Metastatic Liver Carcinoma in the Adrenal Gland (tissue), 2 donors: Measurements from ENCODE around the genes DZIP3, RETNLB and MORC1.

- PRO-cap, 2 experiments = peak in 2 of 2 experiments; most common plus-strand start chr3:105867430 (in 2); most common minus-strand start chr3:105867407 (in 1)
Observed at GRCh38 chr3:105867224-105867716, 1.5 kb downstream of the CBLB start.

- PRO-cap, 2 experiments = no peak in any of the 2 experiments
Observed at GRCh38 chr3:106193504-106193837, 324.7 kb upstream of the CBLB start.

- PRO-cap, 2 experiments = peak in 2 of 2 experiments; most common plus-strand start chr3:107431980 (in 1); most common minus-strand start chr3:107431930 (in 2)
Observed at GRCh38 chr3:107431748-107432192, 54.5 kb downstream of the CCDC54 start.

GRCh38 chr3:107578467-107578917 lies 55.7 kb downstream of the BBX start:
- PRO-cap, 2 experiments = no peak in any of the 2 experiments

DNA sequence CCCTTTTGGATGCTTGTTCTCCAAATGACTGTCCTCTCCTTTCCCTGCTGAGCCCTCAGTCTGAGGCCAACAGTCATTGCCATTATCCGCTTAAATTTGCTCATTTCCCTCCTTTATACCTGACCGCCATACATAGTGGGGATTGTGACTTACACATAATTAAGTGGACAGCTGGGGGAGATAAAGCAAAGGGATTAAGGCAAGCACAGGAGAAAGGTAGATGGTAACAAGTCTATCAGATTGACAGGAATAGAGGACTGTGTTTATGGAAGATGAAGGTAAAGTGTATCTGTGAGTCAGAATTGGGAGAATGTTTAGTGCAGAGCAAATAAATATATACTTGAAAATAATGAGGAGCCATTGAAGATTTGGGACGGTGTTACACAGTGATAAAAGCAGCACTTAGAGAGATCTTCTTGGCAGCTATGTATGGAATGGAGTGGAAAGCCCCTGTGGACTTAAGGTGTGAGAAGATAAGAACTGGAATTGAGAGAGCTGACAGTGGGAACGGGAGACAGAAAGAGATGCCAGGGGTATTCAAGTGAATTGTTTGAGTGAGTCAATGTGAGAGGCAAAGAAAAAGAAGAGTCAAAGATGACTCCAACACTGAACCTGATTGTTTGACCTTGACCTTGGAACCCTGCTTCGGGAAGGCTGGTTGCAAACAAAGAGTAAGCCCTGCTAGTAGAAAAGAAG lies 238.4 kb downstream of the BBX start:
- PRO-cap, 2 experiments = no peak in any of the 2 experiments

GRCh38 chr3:108046378-108046844 lies 44.4 kb downstream of the CD47 start:
- PRO-cap, 2 experiments = no peak in any of the 2 experiments

DNA sequence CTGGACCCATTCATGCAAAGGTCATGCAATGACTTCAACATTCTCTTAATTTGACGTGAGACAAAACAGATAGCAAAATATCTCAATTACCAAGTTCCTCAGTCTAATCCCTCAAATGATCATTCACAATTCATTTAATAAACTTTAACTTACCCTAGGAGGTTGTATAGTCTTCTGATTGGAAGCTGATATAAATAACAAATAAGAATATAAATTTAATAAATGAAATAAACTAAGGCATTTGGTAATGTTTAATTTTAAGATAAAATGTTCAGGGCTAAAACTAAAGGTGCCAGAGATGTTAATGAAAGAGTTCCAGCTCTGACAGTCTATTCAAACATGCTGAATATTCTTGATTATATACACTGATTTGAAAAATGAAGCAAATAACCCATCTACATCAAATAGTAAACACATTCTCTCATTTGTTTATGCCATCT lies 39.0 kb downstream of the CD47 start:
- PRO-cap, 2 experiments = no peak in any of the 2 experiments

GRCh38 chr3:108218310-108218686 lies 3.9 kb downstream of the IFT57 start:
- PRO-cap, 2 experiments = no peak in any of the 2 experiments

DNA sequence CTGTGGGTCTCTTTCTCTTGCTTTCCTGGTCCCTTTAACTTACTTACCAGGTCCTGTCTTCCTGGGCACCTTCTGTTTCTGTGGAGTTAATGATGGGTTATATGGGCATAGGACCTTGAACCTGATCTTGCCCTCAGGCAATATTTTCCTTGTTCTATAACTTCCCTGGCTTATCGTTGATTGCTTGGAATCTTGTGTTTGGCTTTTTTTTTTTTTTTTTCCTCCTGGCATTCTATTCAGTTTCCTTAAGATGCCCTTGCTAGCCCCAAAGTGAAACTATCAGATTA lies 106.9 kb downstream of the HHLA2 start:
- PRO-cap, 2 experiments = no peak in any of the 2 experiments

DNA sequence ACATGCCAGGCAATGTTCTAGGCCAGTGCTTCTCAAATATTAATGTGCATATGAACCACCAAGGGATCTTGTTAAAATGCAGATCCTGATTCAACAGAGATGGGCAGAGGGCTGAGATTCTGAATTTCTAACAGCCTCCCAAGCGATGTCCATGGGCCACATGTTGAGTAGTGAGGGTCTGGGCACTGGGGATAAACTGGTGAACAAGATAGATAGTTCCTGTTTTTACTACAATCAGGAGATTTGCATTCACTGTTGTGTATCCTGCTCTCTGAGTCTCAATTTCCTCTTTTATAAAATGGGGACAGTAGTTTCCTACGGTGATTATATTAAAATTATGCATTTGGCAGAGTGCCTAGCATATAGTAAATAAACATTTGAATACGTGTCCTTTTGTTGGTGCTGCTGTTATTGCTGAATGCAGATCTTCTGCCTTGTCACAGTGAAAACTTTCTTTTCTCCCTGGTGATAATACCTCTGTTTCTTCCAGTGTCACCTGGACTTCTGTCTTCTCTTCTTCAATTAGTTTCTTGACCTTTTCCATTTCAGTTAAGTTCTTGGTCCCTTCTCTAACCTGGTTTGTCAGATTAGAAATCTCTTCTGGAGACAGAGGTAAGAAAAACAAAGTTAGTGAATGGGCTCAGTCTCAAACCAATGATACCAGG lies 102.5 kb downstream of the MYH15 start:
- PRO-cap, 2 experiments = no peak in any of the 2 experiments

- PRO-cap, 2 experiments = peak in 1 of 2 experiments; most common plus-strand start chr3:108589534 (in 1); most common minus-strand start chr3:108589452 (in 1)
Observed at GRCh38 chr3:108589254-108590364, at the start of gene DZIP3. Gene DZIP3, plus strand, starts transcription at chr3:108589722.

DNA sequence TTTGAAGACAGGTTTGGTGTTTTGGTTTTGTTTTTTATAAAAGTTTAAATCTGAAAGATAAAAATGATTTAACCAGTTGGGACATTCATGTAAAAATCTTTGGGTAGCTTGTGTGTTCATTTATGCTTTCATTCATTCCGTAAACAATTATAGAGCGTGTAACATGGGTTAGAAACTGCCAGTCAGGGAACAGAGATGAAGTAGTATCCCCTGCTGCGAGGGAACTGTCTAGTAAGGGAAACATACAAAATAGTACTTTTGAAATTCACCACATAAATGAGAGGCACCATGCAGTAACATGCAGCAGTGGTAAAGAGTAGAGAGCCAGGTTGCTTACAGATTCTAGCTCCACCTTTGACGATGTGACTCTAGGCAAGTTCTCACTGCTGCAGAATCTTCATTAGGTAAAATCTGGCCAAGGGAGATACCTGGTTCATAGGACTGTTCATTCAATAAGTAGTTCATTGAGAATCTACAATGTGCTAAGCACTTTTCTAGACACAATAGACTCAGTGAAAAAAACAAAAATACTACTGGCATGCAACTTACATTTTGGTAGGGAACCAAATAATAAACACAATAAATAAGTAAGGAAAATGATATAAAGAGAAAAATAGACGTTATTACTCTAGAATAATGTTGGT lies 1.0 kb downstream of the DZIP3 start:
- PRO-cap, 2 experiments = no peak in any of the 2 experiments

DNA sequence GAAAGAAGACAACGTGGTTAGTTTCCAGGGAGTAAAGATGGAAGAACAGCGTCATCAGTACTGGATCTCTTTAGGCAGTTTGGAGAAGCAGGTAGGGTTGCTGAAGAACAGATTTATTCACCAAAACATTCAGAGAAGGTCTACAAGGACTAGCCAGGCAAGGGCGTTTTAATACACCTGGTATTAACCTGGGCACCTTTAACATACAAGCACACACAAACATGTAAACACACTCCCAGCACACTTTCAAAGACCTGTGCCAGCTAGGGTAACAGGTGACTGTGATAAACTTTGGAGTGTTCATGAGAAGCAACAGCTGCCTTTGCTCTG lies at the start of gene RETNLB:
Gene RETNLB, minus strand, starts transcription at position 144 of the 330 bp plus-strand sequence.
- PRO-cap, 2 experiments = no peak in any of the 2 experiments

DNA sequence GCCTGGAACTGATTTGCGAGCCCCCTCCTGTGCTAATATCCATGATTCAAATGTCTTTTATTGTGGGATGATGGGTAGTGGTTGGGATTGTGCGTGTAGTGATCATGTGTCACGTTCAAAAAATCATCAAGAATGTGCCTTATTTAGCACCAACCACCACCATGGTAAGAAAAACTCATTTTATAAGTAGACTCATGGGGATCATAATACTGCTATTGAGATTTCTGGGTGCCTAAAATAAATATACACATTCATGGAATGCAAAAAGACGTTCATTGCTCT lies 3.8 kb downstream of the TRAT1 start:
- PRO-cap, 2 experiments = no peak in any of the 2 experiments

DNA sequence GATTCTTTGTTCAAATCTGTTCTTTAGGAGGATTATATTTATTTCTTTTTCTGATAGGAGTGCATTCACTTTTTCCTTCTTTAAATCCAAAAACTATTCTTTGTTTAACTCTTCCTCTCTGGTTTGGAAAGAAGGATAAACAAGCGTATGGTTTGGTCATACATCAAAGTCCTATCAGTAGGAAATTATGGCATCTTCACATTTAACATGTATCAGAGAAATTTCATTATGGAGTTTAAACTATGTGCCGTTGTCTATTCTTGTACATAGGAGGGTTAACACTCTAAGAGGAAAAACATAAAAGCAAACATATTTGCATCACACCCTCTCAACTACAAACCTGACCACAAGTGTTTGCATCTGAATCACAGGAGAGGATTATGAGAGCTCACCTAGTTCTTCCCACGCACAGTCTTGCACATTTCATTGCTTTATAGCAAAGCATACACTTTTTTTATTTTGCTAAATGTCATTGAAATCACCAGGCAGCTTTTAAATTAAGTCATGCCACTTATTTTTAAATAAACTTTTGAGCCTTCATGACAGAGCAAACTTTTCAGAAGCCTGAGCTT lies 12.4 kb downstream of the TRAT1 start:
- PRO-cap, 2 experiments = peak in 1 of 2 experiments; most common plus-strand start position 363 of the sequence (in 1)

DNA sequence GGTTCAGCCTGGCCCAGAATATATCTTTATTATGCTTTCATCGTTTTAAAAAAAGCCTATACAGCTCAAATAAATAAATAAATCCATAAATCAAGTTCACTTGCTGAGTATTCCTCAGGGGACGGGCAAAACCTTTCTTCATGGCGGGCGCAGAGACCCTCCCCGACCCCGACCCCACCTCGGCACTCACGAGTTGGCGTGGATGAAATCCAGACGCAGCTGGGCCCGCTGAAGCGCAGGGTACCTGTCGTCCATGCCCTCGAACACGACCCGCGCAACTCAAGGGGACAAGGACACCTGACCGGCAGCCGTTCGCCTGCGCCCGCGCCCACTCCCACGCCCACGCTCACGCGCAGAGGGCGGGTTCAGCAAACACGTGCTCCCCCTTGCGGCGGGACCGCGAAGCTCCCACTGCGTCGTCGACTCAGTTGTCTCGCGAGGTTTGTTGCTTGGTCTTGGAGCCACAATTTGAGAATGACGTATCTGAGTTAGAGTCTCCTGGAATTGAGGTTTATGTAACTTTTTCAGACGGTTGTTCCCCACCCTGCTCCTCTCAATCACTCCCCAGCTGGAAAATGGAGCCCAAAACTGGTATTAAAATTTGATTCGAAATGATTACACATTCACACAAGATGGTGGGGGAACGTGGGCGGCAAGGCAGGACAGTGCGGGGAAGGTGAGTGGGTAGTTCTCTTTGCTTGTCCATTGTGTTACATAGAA lies at the start of gene MORC1:
Gene MORC1, minus strand, starts transcription at position 330 of the 720 bp plus-strand sequence.
- PRO-cap, 2 experiments = no peak in any of the 2 experiments

GRCh38 chr3:109133044-109133506 lies 3.4 kb upstream of the C3orf85 start:
- PRO-cap, 2 experiments = no peak in any of the 2 experiments

DNA sequence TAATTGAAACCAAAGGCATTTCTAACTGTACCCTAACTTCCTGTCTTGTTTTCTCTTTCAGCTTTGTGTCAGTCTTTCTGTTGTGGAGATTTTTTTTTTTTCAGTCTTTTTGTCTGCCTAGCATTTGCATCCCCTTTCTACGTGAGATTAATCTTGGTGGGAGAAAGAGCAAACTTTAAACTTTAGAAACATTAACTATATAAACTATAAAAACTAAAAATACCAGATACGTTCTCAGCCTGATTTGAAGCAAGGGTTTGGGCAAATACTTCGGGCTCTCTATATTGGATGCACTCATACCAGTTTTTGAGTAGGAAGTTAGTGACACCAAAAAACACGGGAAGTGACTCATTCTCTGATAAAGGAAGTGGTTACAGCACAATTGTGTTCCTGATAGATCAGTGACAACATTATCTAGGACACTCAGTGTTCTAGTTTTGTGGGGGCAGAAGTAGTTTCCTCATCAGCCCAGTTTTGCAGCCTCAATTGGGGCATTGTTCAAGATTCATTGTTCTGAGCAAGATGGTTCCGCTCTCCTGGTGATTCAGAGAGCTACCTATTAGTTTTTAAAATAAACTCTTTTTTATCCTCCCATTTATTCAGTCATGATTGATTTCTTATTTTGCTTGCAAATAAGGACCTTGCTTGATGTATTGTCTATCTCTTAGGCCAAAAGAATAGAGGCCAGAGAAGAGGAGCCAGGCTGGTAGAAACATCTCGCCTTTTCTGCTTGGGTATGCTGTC lies 469.6 kb upstream of the DPPA4 start:
- PRO-cap, 2 experiments = no peak in any of the 2 experiments

DNA sequence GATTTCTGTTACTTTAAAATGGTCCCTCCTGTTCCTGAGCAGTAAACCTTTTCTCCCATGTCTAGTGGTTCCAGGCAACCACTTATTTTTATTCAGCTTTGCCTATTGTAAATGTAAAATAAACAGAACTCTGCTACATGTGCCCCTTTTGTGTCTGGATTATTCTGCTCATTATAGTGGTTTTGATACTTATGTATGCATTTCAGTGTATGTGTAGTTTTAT lies 641.4 kb upstream of the DPPA4 start:
- PRO-cap, 2 experiments = peak in 1 of 2 experiments; most common minus-strand start position 83 of the sequence (in 1)

DNA sequence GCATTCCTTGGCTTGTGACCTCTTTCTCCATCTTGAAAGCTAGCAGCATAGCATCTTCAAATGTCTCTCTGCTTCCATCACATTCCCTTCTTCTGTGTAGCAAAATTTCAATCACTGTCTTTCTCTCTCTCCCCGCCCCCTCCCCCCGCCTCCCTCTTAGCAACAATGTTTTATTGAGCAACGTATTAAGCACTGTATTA lies 373.8 kb upstream of the NECTIN3 start:
- PRO-cap, 2 experiments = no peak in any of the 2 experiments